Fallopian tube (tissue), 1 donor: Measurements from ENCODE around the genes ZMYM4 and MAP7D1.

DNA sequence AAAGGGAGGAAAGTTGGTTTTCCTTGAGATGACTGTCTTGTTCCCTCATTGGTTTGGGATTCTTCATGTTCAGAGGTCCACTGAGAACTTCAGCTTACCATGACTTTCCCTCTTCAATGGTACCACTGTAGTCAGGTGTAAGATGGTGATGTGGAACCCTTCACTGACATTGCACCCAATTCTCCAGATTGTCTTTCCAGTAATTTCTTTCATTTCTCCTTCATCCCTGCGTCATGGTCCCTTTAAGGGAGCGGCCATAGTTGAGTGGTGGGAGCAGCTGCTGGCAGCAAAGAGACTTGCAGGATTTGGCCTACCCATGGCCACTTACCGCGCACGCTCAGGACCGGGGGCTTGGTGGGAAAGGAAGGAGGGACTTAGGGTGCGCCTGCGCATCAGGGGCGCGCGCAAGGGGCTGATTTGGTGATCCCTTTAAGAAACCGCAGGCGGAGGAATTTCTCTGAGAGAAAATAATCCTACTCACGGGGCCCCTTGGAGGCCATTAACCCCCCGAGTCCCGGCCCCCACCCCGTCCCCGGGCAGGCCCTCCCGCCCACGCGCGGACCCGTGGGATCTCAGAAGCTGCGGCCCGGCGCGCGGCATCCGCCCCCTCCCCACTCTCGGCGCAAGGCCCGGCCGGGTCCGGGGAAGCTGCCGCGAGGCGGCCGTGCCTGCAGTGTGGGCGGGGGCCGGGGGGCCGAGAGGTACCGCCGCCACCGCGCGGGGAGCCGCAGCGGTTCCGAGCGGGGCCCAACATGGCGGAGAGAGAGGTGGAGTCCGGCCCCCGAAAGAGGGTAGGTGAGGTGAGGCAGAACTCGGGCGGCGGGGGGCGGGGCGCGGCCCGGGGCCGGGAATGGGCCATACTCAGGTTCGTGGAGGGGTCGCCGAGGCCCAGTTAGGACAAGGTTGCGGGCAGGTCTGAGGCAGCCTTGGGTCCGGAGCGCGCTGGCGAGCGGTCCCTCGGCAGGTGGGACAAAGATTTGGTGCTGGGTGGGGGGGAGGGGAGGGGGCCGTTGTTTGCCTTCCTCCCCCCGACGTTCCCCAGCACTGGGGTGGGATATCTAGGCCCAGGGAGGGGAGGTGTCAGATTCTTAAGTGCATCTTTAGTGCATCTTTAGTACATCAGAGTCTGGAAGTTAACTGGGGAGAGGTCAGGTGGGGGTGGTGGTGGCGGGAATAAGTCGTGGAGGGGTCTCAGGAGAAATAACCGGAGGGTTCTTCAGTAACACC, at the start of gene ZMYM4:
Gene ZMYM4 (plus strand): TSS at position 415 of the 1,227 bp plus-strand sequence.
- PRO-cap, result bidirectional peak, plus-strand start at position 673 of the sequence, minus-strand start at position 326 of the sequence

GRCh38 chr1:35527649-35528458, 29.3 kb downstream of the KIAA0319L start:
- PRO-cap, result no peak

- PRO-cap, result bidirectional peak, plus-strand start at chr1:35554481, minus-strand start at chr1:35554427
Measured at GRCh38 chr1:35553969-35554700, 3.1 kb downstream of the KIAA0319L start.

DNA sequence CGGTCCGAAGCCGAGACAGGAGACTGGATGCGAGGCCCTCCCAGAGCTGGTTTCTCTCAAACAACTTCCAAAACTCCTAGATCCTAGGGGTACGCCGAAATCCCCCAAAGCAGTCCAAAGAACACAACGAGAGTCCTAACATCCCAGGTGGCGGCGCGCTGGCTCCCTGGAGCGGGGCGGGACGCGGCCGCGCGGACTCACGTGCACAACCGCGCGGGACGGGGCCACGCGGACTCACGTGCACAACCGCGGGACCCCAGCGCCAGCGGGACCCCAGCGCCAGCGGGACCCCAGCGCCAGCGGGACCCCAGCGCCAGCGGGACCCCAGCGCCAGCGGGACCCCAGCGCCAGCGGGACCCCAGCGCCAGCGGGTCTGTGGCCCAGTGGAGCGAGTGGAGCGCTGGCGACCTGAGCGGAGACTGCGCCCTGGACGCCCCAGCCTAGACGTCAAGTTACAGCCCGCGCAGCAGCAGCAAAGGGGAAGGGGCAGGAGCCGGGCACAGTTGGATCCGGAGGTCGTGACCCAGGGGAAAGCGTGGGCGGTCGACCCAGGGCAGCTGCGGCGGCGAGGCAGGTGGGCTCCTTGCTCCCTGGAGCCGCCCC, 3.7 kb downstream of the TFAP2E start:
- PRO-cap, result no peak

DNA sequence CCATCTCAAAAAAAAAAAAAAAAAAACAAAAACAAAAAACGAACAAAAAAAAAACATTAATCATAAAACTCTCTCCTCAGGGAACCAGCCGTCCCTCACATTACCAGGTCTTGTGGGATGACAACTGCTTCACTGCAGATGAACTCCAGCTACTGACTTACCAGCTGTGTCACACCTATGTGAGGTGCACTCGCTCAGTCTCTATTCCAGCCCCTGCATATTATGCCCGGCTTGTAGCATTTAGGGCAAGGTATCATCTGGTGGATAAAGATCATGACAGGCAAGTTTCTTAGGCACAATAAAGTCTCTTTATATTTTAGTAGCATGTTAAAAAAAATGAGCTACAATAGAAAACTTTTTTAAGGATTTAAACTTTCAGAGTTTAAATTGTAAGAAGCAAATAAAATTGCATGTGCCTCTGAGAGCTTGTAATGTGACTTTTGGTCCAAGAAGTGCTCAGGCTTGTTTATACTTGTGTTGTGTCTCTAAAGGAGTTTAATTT, 32.2 kb upstream of the AGO1 start:
- PRO-cap, result no peak

DNA sequence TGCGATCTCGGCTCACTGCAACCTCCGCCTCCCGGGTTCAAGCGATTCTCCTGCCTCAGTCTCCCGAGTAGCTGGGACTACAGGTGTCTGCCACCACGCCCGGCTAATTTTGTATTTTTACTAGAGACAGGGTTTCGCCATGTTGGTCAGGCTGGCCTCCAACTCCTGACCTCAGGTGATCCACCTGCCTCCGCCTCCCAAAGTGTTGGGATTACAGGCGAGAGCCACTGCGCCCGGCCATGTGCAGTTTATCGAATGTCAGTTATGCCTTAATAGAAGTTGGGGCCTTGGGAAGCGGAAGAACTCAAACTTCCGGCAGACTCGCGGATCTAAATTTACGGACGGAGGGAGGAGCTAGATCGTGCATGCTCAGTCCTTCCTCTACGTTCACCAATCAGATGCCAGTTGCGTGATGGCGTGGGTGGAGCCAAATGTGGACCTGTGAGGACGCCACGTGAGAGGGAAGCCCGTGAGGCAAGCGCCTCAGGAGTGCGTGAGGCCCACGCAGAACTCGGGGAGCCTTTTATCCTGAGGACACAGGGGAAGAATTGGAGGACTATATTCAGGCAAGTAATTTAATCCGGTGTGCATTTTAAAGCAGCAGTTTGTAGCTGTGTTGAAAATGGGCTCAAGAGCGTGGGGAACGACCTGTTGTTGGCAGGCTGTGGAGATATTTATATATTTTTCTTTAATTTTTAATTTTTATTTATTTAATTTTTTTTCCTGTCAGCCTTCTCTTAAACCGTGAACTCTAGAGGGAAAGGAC, 13.5 kb upstream of the AGO1 start:
- PRO-cap, result no peak

- PRO-cap, result no peak
Measured at GRCh38 chr1:35915222-35915706, 15.6 kb upstream of the AGO3 start.

GRCh38 chr1:36156007-36156431, at the start of gene MAP7D1:
MAP7D1 (plus strand) TSS chr1:36156160.
- PRO-cap, result bidirectional peak, plus-strand start at chr1:36156168, minus-strand start at chr1:36155860

- PRO-cap, result no peak
Measured at GRCh38 chr1:36176181-36176882, 20.4 kb downstream of the MAP7D1 start.

DNA sequence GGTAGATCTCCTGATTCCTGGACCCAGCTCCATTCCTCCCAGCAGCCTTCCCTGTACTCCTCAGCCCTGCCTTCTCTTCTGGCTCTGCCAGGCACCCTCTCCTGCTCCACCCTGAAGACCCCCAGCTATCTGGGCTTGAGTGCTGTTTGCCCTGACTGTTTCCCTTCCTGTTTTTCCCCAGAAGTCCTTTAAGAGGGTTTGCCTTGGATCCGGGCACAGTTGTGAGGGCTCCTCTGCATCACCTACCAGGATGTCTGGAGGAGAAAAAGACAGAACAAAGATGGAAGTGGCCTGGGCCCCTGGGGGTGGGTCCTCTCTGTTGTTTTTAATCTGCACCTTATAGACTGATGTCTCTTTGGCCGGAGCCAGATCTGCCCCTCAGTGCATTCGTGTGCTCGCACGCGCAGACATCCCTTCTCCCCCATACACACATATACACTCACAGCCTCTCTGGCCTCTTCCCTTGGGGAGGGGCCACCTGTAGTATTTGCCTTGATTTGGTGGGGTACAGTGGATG, 24.2 kb downstream of the MAP7D1 start:
- PRO-cap, result no peak

- PRO-cap, result no peak
Measured at GRCh38 chr1:36300728-36301200, 5.4 kb upstream of the SH3D21 start.

- PRO-cap, result no peak
Measured at GRCh38 chr1:36303528-36304831, 2.2 kb upstream of the SH3D21 start.

DNA sequence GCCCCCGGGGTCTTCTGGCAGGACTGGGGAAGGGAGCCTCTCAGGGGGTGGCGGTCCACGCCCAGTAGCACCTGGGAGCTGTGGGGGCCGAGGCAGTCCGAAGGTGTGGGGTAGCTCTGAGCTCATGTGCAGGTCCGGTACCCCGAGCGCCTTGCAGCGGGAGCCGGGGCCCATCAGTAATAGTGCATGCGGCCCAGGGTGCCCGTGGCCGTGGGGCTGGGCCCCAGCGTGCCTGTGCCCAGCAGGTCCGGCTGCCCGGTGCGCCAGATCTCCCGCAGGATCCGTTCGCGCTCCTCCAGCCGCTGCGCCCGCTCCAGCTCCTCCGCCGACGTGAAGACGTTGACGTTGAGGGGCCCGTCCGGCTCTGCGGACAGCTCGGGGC, 1.3 kb downstream of the EVA1B start:
- PRO-cap, result no peak

- PRO-cap, result no peak
Measured at GRCh38 chr1:36358637-36359081, 27.1 kb downstream of the STK40 start.

DNA sequence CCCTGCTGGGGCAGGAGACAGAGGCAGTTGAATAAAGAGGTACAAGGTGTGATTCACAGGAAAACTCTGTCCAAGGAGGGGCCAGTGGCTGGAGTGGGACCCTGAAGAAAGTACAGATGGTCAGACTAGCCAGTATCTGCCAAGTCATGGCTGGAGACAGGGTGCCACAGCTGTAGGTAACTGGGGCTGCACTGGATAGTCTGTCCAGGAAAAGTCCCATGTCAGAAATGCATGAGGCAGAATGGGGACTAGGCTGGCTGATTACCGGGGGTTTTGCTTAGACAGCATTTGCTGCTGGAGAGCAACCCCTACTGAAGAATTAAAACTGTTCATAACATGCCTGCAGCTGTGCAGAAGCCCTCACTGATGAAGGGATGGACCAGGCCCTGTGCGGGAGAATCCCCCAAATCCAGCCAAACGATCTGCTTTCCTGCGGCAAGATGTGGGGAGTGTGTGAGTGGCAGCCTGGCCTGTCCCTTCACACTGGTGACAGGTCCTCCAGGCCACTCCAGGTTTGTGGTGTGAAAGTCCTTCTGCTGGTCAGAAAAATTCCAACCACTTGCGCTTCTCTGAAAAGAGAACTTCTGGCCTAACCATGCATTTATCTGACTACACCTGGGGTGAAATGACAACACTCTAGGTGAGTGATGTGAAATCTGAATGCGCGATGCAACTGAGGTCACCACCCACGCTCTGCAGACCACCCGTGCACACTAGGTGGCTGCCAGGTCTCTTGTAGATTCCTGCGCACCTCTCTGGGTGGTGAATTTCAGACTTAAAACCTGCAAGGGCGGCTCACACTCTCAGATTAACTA, 15.6 kb downstream of the STK40 start:
- PRO-cap, result no peak

DNA sequence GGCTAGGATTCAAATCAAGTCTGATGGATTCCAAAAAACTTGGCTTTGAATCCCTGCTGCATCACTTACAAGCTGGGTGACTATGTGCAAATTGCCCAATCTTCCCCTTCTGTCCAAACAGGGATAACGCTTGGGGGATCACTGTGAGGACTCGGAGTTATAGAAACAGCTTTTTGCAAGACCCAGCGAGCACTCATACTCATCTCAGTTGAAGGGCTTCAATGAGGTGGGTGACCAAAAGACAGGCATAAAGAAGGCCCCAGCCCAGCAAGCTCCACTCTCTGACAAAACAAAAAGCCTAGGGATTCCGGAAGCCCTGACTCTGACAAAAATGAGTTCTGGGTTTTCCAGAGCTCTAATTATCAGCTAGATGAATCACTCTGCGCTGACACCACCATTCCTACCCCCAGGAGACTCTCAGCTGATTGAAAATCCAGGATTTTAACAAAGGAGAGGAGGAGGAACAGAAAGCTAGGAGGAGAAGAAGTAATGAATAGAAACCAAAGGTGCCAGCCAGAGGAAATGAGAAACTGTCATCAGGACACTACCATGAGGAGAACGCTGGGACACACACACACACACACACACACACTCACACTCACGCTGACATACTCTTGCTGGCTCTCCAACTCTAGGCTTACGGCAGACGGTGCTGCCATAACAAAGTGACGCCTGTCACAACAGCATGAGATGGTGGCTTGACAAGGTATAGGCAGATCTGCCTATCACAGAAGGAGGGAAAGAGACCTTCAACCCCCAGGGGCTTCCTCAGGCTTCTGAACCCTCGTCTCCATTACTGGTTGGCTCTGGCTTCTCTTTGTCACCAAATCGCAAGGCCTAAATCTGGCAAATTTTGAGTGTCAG, 1.7 kb upstream of the STK40 start:
- PRO-cap, result no peak

DNA sequence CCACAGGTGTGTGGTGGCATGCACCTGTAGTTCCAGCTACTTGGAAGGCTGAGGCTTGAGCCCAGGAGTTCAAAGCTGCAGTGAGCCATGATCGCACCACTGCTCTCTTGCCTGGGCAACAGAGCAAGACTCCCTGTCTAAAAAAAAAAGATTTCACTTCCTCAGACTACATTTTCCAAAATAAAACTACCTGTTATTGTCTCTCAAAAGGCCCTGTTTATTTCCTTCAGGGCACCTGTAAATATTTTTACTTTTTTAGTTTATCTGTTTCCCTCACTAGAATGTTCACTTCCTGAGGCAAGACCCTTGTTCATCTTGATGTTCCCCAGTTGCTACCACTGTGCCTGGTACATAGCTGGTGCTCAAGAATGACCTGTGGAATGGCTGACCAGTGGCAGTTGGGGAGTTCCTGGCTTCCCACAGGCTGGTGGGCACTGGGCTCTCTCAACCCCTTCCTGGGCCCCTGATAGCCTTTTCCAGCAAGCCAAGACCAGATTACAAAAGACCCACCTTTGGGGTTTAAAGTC, 4.9 kb upstream of the STK40 start:
- PRO-cap, result no peak

GRCh38 chr1:37473938-37474262, 480 bp upstream of the ZC3H12A start:
- PRO-cap, result no peak

DNA sequence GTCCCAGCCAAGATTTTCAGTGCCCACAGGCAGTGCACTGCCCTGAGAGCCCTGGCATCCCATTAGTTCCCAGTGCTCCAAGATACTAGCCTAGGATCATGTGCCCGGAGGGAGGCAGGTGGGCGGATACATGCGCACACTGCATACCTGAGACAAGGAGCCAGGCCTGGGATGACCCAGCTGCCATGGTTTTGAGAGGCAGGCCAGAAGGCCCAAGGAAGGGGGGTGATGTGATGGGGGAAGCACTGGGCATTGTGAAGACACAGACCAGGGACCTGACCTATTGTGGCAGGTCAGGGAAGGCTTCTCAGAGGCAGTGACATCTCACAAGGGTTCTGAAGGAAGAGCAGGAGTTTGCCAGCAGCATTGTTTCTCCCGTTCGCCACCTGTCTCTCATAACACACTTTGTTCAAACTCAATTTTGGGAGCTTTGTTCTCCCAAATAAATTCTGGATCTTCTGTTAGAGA, 3.6 kb downstream of the ZC3H12A start:
- PRO-cap, result no peak

DNA sequence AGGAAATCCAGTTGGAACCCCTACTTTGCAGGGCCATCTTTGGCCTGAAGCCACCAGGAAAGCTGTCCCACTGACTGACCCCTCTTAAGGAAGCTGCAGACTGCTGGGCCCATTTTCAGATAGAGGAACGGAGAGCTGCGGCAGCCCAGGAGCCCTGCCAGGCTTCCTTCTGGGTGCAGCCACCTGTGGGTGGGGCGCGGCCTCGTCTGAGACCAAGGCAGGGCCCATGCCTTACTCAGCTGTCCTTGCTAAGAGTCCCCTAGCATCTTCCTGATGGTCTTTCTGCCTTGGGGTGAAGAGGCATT, 4.8 kb downstream of the ZC3H12A start:
- PRO-cap, result unidirectional peak, plus-strand start at position 112 of the sequence